T47D (cell line): Measurements from ENCODE around the genes ARHGAP35 and TMEM160.

DNA sequence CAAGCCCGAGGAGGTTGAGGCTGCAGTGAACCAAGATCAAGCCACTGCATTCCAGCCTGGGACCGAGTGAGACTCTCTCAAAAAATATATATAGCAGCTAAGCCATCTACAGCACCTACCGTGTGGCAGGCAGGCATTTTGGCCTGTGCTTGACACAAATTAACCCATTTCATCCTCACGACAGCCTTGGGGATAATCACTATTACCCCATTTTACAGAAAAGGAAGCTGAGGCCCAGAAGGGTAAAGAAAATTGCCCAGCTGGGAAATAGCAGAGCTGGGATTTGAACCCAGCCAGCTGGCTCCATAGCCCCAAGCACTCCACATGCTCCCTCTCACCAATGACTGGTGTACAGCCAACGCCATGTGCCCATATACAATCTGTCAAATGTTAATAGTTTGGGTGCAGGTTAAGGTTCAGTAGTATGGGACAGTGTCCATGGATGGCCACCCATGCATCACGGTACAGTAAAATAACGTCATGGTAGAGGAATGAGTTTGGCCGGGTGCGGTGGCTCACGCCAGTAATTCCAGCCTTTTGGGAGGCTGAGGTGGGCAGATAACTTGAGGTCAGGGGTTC lies 3.0 kb downstream of the SLC1A5 start:
- RRBS = no CpG with 5 or more reads among the region's 10 CpGs

DNA sequence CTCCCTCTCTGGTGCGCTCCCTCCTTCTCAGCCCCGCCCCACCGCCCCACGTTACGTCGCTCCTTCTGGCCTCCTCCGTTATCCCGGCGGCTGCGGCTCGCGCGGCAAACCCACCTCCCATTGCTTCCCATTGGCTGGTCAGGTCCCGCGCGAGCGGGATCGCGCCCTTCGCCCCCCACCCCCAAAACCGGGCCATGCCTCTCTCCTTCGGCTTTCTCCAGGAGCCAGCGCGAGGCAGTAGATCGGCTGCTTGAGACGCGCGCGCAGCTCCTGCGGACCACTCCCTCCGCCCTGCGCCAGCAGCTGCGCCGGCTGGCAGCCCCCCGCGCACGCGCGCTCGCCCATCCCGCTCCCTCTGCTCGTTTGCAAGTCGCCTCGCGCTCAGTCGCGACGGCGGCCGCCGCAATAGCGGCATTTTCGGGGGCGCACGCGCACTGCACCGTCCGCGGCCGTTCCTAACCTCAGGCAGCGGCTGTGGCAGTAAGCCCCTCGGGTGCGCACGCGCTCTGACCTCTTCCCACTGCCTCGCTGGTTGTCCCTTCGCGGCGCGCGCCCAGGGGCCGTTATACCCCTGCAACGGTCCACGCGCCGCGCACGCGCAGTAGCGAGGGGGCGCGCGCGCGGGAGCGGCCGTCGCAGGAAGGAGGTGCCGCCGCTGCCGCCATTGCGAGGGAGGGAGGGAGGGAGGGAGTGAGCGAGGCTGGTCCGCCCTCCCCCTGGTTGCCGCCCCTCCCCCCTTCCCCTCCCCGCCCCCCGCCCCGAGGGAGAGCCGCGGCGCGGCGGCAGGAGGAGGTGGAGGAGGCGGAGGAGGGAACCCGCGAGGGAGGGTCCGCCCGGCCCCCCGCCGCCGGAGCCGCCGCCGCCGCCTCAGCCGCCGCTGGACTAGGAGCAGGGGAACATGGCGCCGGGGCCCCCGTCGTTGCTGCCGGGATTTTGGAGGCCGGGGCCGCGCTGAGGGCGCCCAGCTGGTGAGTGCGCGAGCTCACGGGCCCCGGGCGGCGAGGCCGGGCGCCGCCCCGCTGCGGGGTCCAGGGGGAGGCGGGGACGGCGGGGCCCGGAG lies at the start of gene ARHGAP35:
Gene ARHGAP35, plus strand, starts transcription at position 756 of the 1,060 bp plus-strand sequence.
- RRBS = 2% methylated on average over 41 of the region's 141 CpGs

GRCh38 chr19:46864870-46865181 lies 4.0 kb downstream of the ARHGAP35 start:
- RRBS = no CpG with 5 or more reads among the region's 1 CpG

- RRBS = no CpG with 5 or more reads among the region's 10 CpGs
Measured at GRCh38 chr19:46875321-46876146, 14.7 kb downstream of the ARHGAP35 start.

- RRBS = no CpG with 5 or more reads among the region's 6 CpGs
Measured at GRCh38 chr19:46943687-46943964, 76.0 kb upstream of the NPAS1 start.

GRCh38 chr19:46984236-46985106 lies 35.2 kb upstream of the NPAS1 start:
- RRBS = no CpG with 5 or more reads among the region's 21 CpGs

- RRBS = 83% methylated on average over 3 of the region's 19 CpGs
Measured at GRCh38 chr19:46992978-46993467, 26.6 kb upstream of the NPAS1 start.

DNA sequence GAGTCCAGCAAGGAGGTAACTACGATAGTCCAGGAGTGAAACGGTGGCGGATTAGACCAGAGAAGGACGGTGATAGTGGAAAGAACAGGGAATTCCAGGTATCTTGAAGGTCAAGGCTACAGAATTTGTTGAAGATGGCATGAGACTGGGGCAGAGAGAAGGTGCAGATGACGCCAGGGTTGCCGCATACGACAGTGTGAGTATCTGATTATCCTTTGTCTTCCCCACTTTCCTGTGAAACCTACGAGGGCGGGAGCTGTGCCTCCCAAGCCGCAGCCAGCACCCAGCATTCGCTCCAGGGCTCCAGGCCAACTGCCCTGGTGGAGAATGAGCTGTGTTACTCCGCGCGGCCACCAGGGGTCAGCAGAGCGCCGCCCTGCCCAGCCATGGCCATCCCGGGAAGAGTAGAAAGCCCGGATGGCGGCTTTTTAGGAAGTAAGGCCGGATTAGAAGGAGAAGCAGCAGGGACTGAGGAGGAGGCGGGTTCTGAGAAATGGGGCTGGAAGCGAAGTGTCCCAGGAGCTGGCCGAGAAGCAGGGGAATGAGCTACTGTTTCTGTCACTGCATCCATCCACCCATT lies 6.8 kb upstream of the NPAS1 start:
- RRBS = no CpG with 5 or more reads among the region's 23 CpGs

- RRBS = 1% methylated on average over 32 of the region's 63 CpGs
Measured at GRCh38 chr19:47048339-47049099, at the start of gene TMEM160. TSS of gene TMEM160 (minus strand) at chr19:47048624.

DNA sequence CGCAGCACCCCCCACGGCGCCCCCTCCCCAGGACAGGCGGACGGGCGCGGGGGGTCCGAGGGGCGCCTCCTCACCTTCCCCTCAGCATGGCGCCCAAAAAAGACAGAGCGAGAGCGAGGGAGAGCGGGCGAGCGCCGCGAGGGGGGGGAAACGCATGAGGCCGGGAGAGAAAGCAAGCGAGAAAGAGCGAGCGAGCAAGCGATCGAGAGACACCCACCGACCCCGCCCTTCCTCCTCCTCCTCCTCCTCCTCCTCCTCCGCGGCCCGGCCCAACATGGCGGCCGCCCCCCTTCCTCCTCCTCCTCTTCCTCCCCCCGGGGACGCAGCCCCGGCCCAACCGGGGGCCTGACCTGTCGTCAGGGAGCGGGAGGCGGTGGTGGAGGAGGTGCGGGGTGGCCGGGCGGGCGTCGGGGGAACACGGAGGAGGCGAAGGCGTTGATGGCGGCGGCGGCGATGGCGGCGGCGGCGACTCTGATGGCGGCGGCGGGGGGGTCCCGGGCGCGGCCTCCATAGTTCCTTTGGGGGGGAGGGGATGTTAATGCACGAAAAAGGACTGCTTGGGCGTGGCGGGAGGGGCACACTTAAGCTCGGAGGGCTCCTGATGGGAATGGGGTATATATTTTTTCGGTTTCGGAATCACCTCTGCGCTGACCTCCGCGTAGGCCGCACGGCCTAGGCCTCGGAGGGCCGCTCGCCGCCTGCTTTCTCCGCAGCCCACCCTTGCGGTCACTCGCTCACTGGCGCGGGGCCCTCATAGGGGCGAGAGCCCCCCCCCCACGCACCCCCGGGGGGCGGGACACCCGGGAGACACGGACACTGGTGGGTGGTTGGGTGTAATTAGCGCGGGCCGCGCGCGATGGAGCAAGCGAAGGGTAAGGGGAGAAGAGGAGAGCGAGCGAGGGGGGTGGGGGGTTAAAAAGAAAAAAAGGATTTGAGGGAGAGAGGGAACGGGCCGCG lies 1.2 kb downstream of the ZC3H4 start:
- RRBS = 2% methylated on average over 27 of the region's 98 CpGs

DNA sequence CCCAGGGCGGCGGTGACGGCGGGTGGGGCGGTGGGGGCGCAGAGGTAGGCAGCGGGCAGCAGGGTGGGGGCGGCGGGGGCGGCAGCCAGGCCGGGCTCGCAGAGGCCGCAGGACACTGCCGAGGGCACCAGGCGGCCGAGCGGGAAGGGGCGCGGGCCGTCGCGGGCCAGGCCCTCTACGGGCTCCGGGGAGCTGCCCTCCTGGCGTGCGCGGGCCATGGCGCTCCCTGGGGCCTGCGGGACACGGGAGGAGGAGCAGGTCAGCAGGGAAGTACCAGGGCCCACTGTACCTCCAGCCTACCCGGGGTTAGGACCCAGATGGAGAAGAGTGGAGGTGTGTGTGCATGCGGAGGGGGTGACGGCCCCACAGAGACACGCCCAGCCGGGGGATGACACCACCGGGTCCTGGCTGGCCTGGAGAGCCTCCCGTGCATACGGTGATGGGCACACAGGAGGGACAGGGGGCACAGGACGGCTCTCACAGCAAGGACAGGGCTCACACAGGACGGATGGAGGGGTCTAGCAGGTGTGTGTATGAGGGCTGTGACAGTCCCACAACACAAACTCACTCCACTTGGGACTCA lies 2.7 kb downstream of the BBC3 start:
- RRBS = 2% methylated on average over 17 of the region's 40 CpGs

DNA sequence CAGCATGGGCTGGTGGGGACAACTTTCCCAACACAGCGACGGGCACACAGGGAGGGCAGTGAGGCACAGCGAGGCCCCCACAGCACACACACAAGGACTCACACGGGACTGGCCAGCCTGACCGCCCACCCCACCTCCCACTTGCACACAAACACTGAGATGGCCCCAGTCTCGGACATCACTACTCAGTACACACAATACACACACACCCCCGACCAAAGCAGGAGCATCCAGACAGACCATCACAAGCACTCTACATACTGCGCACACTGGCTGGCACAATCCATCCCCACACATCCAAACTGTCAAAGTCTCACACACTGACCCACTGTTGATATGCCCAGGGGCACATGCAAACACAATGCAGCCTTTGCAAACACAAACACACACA lies 2.2 kb downstream of the BBC3 start:
- RRBS = no CpG with 5 or more reads among the region's 8 CpGs

GRCh38 chr19:47239232-47239524 lies 8.2 kb upstream of the BBC3 start:
- RRBS = no CpG with 5 or more reads among the region's 13 CpGs

DNA sequence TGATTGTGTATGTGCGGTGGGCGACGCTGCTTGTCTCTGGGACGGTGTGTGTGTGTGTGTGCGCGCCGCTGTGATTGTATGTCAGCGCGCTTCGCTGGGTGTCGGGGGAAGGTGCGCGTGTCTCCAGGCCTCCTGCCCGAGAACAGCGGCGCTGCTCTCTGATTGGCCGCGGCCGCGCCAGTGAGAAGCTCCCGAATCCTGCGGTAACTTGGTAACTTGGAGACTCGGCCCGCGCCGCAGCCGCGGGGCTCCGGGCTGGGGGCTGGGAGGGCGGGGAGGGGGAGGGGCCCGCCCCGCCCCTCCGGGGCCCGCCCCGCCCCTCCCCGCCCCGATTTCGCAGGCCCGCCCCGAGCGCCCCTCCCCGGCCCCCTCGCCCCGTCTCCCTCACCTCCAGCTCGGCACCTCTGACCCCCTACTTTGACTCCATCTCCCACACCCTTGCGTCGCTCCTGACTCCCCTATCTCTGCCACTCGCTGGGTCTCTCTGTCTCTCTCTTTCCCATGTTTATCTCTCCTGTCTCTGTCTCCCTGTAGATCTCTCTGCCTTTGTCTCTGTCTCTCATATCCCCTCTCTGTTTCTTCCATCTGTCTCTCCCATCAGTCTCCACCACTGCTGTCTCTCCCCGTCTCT lies 12.1 kb upstream of the BBC3 start:
- RRBS = no CpG with 5 or more reads among the region's 49 CpGs

DNA sequence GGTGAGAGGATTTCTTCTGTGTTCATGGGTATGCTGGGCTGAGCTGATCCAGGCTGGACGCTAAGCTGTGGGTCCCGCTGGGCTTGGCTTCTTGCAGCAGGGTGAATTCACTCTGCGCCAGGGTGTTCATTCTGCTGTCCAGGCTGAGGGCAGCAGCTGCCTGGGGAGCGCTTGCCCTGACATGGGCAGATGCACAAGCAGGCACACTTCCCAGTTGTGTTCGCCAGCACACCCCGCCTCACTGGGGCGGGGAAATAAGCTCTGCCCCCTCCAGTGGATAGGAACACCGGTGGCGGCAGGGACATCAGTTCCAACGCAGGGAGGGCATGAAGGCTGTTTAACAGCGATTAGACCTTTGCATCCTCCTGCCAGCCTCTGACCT lies 7.3 kb upstream of the INAFM1 start:
- RRBS = no CpG with 5 or more reads among the region's 11 CpGs

- RRBS = no CpG with 5 or more reads among the region's 8 CpGs
Measured at GRCh38 chr19:47336735-47337378, 4.9 kb downstream of the C5AR2 start.

- RRBS = no CpG with 5 or more reads among the region's 27 CpGs
Measured at GRCh38 chr19:47375739-47376568, 26.8 kb downstream of the DHX34 start.

GRCh38 chr19:47379687-47380035 lies 30.5 kb downstream of the DHX34 start:
- RRBS = 74% methylated on average over 1 of the region's 13 CpGs

DNA sequence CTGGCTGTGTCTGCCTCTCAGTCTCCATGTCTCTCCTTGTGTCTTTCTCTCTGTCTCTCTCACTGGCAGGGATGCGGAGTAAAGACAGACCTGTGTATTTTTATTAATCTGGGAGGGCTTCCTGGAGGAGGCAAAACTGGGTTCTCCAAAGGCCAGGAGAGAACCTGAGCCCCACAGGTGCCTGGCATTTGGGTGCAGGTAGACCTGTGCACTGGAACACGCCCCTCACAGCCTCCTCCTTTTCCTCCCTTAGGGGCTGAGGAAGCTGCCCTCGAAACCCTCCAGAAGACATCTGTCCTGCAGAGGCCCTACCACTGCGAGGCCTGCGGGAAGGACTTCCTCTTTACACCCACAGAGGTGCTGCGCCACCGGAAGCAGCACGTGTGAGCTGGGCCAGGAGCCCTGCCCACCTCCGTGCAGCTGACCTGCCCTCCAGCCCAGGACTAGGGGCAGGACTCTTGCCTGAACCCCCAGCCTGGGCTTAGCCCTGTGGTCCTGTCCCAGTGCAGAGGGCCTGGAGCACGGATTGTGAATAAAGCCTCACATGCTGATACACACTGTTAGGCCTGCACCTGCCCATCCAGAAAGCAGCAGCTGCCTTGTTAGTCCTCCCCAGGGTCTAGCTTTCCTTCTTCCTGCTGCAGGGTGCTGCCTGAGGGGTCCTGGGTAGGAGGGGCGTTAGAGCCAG lies 32.8 kb downstream of the DHX34 start:
- RRBS = no CpG with 5 or more reads among the region's 11 CpGs

- RRBS = no CpG with 5 or more reads among the region's 12 CpGs
Measured at GRCh38 chr19:47471494-47471712, 290 bp downstream of the SLC8A2 start.